Endothelial cell (in vitro differentiated cells): ENCODE data around the gene EVA1A.

- PRO-cap = bidirectional peak, plus-strand start at chr2:75561114, minus-strand start at chr2:75560958; bidirectional peak, plus-strand start at chr2:75561605, minus-strand start at chr2:75561309
Measured at GRCh38 chr2:75560843-75561744, at the start of gene EVA1A. TSS of gene EVA1A (minus strand) at chr2:75560939.

DNA sequence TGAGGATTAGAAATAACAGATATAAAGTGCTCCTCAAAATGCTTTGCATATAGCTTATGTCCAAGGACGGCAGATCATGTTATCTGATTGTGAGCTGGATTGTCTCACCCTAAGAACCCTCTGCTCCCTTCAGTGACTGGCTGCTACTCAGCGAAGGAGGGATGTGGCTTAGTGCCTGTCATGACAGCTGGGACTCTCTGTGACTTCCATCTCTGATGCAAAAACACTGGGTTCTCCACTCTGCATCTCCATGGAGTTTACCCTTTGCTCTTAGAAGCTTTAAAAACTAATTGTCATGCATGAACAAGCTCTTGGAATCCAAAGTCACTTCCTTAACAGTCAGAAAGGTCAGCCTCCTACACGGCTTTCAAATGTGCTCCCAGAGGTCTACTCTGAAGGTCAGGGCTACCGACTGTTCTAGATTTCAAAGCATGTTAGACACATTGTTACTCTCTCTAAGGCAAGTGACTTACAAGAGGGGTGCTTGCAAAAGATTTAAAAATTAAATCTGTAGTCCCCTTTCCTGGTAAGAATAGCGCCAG, 38.3 kb upstream of the MRPL19 start:
- PRO-cap = no peak

GRCh38 chr2:77592542-77593586, 70.7 kb upstream of the LRRTM4 start:
- PRO-cap = no peak

GRCh38 chr2:78260073-78260348, 737.8 kb upstream of the LRRTM4 start:
- PRO-cap = no peak

GRCh38 chr2:79631395-79631744, 118.5 kb downstream of the CTNNA2 start:
- PRO-cap = no peak

- PRO-cap = no peak
Measured at GRCh38 chr2:79670166-79670592, 157.3 kb downstream of the CTNNA2 start.

- PRO-cap = no peak
Measured at GRCh38 chr2:81481127-81481874, 1176.7 kb upstream of the LRRTM1 start.

- PRO-cap = no peak
Measured at GRCh38 chr2:84297132-84297461, 162.0 kb downstream of the SUCLG1 start.

DNA sequence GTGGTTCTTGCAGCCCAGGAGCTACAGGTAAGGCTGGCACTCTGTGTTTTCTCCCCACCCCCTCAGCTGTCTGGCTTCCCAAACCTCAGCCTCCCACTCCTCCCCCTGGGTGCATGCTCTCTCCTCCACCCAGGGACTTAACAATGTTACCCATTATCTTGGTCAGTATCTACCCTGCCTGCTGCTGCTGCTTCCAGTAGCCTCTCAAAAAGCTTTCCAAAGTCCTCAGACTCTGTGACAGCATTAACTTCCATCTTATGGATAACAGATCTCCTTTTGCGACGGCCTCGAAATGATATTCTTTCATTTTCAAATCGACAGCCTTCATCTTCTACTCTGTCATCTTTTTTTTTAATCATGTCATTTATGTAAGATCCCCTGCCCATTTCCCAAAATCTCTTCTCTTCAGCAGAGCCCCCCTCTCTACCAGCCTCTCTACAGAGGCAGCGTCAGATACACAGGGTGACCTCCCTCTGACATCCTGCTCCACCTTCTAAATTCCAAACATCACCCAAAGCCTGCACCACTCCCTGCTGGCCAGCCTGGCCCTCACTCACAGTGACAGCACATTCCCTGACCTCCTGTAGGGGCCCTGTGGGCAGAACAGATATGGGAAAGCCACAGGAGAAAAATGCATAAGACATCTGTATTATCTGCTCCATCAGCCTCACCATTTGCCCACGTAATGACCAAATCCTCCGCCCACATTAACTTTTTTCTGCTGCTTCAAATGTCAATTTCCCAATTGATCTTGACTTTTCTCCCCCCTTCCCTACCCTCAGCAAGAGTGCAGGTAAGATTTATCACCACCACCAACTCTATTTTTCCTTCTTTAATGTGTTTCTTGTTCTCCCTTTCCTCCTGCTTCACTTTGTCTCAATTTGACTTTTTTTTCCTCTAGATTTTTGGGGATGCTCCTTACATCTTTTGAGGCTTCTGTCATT, 40.7 kb downstream of the TRABD2A start:
- PRO-cap = no peak

DNA sequence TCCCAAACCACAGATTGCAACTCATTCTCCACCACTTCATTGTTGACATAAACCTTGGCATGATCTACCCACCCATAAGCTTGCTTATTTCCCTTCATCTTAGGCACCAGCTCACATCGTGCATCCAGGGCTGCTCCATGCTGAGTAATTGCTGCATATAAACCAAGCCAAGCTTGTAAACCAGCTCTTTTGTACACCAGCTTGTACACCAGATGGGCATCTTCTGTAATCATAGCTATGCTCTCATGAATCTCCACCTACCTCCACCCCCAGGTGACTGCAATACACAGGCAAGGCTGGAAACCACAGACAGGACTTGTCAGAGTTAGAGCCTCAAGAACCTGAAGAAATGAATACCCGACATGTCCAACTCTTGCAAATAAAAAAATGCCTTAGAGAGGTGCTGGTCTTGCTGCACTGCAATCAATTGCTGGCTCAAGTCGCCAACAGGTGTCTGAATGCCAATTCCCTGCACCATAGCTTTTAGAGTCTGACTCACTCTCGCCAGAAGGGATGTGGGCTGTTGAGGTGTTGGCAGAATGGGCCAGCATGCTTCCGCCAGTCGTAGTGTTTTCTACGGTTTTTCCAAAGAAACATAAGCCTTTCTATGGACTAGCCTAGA, 31.4 kb downstream of the TRABD2A start:
- PRO-cap = no peak

GRCh38 chr2:84904580-84905081, 825 bp upstream of the TMSB10 start:
- PRO-cap = unidirectional peak, plus-strand start at chr2:84904840; bidirectional peak, plus-strand start at chr2:84904982, minus-strand start at chr2:84904926

DNA sequence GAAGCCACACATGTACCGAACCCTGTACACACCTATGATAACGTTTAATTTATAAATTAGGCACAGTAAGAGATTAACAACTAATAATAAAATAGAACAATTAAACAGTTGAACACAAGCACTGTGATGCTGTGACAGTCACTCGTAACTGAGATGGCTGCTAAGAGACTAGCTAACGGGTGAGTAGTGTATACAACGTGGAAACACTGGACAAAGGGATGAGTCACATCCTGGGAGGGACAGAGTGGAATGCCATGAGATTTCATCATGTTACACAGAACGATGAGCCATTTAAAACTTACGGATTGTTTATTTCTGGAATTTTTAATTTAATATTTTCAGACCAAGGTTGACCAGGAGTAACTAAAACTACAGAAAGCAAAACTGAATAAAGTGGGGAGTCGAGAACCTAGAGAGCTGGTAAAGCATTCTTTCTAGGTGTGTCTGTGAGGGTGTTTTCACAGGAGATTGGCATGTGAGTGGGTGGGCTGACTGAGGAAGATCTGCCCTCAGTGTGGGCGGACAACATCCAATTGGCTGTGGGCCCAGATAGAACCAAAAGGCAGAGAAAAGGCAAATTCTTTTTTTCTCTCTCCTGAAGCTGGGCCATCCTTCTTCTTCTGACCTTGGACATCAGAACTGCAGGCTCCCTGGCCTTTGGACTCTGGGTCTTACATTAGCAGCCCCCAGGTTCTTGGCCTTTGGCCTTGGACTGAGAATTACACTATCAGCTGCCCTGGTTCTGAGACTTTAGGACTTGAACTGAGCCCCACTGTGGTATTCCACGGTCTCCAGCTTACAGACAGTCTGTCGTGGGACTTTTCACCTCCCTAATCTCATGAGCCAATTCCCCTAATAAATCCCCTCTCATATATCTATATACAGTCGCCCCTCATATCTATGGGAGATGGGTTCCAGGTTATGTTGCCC, 14.6 kb downstream of the TMSB10 start:
- PRO-cap = no peak

GRCh38 chr2:84969994-84970254, 1.0 kb upstream of the KCMF1 start:
- PRO-cap = no peak

- PRO-cap = no peak
Measured at GRCh38 chr2:84985871-84986527, 15.0 kb downstream of the KCMF1 start.

- PRO-cap = no peak
Measured at GRCh38 chr2:85047435-85048228, 76.7 kb downstream of the KCMF1 start.

DNA sequence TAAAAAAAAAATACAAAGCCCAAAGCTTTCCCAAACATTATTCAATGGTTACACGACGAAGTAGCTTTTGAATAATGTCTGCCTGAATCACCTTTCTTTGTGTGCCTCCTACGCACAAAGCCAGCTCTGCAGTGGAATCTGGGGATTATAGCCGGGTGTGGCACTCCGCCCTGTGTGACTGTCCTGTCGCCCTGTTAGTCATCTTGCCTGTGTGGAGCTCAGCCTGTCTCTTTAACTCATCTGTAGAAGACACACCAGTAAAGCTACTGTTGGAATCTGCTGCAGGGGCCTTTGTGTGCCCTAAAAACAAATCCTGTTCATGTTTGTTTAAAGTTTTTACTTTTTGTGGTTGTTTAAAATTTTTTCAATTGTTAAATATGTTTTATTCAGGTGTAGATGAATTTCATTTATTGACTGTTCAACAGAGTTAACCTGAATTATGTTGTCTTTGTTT, 79.3 kb upstream of the TCF7L1 start:
- PRO-cap = no peak

- PRO-cap = no peak
Measured at GRCh38 chr2:85163375-85163879, 30.2 kb downstream of the TCF7L1 start.

DNA sequence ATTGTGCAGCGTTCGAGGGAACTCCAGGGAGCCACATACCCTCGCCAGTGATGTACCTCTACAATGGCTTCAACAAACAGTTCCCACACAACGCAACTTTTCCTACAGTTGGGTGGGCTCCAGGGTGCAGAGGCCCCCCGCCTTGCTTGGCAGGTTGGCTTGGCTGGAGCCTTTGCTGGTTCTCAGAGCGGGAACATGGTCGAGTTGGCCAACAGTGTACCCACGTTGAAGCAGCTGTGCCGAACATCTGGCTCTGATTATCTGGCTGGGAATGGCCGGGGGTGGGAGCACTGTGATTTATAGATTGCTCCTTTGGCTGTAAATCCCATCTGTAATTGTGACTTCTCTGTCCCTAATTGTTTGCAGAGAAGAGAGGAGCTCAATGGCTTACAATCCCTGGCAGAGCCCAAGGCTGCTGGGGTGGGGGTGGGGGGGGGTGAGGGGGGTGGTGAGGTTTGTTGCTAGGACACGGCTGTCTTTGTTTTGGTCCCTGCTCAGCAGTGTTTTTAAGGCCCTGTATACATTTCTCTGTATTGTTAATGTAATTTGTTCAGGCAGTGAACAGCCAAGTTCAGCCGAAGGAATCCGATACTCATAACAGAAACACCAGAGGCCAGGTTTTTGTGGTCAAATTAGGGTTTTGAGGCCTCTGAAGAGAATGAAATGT, 82.3 kb downstream of the TCF7L1 start:
- PRO-cap = bidirectional peak, plus-strand start at position 533 of the sequence, minus-strand start at position 384 of the sequence

DNA sequence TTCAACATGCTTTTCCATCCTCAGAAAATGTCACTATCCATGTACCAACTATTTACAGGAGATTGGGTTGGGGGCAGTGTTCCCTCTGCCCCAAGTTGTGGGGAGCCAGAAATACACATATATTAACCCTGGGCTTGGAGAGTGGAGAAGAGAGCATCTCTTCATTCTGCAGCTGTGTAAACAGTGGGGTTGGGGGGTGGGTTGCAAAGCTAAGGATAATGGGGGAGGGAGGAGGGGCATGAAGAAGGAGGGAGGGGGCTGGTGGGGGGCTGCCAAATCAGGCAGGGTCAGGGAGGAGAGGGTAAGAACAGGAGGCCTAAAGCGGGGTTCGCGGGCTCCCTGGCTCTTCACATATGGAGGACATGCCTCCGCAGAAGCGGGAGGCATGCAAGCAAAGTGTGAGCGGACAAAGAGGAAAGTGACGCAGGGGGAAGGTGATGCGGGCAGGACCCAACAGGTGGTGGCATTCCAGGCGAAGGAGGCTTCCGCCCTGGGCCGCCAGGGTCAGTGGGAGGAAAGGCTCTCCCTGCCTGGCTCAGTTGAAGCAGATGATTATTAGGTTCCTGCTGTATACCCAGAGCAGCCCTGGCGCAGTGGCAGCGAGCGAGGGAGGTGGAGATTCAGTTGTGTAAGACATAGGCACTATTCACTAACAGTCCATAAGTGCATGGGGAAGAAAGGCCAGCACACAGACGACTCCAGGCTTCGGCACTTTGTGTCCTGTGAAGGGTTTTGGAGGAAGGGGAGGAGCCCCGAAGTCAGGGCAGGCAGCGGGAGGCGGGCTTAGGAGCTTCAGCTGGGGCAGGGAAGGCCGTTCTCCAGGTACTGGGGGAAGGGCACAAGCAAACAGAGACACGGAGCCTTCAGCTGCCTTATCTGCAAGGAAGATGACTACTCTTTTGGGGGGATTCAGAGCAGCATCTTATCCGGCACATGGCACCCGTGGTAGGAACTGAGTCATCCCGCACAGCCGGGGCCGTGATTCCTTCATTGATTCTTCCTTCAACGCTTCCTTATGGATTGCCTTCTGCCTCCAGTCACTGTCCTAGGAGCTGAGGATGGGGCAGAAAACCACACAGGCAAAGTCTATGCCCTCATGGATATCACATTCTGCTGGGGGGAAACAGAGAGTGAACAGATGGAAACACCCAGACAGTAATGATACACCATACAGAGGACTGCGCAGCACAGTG, 89.9 kb downstream of the TGOLN2 start:
- PRO-cap = no peak

GRCh38 chr2:85321848-85322959, 5.6 kb downstream of the TGOLN2 start:
- PRO-cap = no peak